Retinal pigment epithelial cell (primary cell): ENCODE results near the genes MSI1 and RNF10.

- RRBS: under 1% methylated on average over 35 of the region's 123 CpGs
Measured at GRCh38 chr12:120368596-120369422, at the start of gene MSI1. MSI1 (minus strand) TSS chr12:120369164.

DNA sequence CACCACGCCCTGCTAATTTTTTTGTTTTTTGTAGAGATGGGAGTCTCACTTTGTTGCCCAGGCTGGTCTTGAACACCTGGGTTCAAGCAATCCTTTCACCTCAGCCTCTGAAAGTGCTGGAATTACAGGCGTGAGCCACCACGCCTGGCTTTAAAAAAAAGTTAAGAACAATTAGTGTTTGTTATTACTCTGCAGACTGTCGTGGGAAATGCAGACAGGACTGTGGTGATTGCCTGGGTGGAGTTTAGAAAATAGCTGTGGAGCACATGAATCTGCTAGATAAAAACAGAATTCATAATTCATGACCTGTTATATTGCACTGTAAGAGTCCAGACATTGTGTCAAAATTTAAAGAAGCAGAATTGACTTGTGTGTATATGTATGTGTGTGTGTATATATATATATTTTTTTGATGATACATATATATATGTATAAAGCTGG is 9.1 kb upstream of the COX6A1 start:
- RRBS: no CpG with 5 or more reads among the region's 4 CpGs

- RRBS: no CpG with 5 or more reads among the region's 22 CpGs
Measured at GRCh38 chr12:120445390-120446274, 552 bp downstream of the TRIAP1 start.

- RRBS: 1% methylated on average over 8 of the region's 41 CpGs
Measured at GRCh38 chr12:120496526-120497448, 874 bp downstream of the DYNLL1 start.

DNA sequence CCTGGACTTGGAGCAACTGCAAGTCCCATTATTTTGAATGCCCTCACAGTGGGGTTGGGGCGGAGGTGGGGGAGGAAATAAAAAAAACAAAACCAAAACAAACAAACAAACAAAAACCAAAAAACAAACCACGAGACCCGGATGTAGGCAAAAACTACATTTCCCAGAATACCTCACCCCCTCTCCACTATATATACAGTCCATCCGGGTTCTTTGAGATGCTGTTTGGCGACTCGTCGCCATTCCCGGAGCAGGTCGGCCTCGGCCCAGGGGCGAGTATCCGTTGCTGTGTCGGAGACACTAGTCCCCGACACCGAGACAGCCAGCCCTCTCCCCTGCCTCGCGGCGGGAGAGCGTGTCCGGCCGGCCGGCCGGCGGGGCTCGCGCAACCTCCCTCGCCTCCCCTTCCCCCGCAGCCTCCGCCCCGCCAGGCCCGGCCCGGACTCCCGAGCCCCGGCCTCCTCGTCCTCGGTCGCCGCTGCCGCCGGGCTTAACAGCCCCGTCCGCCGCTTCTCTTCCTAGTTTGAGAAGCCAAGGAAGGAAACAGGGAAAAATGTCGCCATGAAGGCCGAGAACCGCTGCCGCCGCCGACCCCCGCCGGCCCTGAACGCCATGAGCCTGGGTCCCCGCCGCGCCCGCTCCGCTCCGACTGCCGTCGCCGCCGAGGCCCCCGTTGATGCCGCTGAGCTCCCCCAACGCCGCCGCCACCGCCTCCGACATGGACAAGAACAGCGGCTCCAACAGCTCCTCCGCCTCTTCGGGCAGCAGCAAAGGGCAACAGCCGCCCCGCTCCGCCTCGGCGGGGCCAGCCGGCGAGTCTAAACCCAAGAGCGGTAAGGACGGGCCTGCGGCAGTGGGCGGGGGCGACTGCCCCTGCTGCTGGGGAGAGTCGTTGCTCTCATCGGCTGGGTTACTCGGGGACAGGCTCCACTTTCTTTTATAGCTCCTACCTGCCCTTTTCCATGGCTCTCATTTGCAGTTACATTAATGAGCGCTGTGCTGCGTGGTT is at the start of gene RNF10:
RNF10 (plus strand) TSS at position 221 of the 1,009 bp plus-strand sequence.
- RRBS: 16% methylated on average over 6 of the region's 89 CpGs

DNA sequence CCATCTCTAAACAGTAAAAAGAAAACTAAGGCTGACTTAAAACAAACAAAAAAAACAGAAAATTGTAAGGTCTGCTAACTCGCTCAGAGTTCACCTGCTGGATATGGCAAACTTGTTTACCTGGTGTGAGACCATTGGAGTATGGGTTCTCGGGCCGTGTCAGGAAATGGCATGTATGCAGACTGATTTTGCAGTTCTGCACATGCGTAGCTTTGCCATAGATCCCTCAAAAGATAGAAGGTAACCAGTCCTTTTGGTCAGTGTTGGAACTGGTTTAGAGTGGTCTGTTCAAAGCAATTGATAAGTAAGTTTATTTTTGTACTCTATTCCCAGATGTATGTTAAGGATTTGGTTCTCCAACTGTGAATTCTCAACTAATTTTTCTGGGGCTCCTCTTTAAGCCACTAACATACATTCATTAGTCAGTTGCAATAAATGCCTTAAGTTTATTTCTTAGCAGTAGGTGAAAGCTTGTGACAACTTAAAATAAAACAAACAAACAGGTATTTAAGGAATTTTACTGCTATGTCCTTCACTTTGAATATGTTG is 2.3 kb downstream of the RNF10 start:
- RRBS: no CpG with 5 or more reads among the region's 4 CpGs

DNA sequence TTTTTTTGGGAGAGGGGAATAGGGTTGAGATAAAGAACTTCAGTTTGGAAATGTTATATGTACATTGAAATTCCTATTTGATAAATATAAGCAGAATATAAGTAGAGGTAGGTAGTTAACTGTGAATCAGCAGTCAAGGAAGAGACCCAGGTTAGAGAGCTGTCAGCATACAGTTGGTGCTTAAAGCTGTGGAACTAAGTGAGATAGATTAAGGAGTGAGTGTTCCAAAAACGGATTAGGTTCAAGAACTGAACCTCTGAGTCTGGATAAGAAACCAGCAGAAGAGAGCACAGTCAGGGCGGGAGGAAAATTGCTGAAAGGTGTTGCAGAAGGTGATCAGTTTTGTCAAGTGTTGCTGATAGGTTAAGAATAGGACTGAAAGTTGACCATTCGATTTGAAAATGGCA is 14.0 kb downstream of the RNF10 start:
- RRBS: no CpG with 5 or more reads among the region's 3 CpGs

GRCh38 chr12:120565306-120565745 is 15.9 kb downstream of the POP5 start:
- RRBS: no CpG with 5 or more reads among the region's 9 CpGs

DNA sequence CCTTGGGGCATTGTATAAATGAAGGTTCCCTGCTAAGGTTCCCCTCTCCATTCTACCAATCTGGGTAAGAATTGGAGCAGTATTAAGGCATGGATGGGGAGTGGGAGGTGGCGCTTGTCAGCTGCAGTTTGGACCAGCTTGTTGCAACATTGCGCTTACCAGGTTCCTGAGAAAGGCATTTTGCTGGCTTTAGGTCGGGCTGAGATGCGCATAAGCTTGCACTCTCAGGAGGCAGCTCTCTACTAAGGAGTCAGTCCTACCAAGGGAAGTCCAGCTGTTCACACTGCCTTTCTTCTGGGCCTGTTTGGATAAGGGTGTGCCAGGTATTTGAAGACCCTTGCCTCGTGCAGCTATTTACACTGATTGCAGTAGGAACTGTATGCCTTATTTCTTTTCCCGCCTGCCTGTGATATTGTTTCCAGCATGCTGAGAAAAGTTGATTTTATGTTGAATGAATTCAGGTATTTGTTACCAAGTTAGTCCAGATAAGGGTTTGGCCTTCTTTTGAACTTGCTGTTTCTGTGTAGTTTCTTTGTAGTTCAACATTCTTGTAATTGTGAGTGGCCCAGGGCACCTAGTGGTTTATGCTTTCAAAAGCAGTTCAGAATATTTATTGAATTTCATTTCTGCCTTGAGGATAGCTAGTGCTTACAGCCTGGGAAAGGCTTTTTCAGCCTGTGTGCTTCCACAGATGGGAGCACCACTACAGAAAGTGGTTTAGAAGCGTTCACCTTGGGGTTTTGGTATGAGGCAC is 2.6 kb downstream of the MLEC start:
- RRBS: no CpG with 5 or more reads among the region's 7 CpGs

- RRBS: no CpG with 5 or more reads among the region's 16 CpGs
Measured at GRCh38 chr12:120696145-120697223, 9.5 kb downstream of the MLEC start.

DNA sequence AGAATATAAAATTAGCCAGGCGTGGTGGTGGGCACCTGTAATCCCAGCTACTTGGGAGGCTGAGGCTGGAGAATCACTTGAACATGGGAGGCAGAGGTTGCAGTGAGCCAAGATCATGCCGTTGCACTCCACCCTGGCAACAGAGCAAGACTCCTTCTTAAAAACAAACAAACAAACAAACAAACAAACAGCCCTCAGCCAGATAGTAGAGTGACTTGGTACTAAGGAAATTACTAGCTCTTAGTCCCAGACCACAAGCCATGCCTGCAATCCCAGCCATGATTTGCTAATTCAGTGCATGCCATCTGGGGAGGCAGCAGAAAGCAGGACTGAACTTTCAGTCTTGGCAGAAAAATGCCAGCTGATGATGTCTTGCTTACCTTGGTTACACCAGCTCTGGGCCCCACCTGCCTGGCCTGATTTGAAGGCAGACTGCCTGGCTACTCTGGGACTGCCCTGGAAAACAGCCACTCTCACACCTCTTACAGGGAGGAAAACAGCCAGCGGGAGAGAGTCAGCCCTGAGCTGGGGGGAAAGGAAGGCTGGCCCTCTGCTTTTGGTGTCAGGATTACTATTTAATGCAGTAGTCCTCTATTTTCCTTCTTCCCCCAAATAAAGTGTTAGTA is 4.7 kb upstream of the UNC119B start:
- RRBS: no CpG with 5 or more reads among the region's 3 CpGs

GRCh38 chr12:120764526-120765184 is 39.0 kb downstream of the ACADS start:
- RRBS: no CpG with 5 or more reads among the region's 15 CpGs

- RRBS: no CpG with 5 or more reads among the region's 1 CpG
Measured at GRCh38 chr12:120793560-120793912, 67.9 kb downstream of the ACADS start.

DNA sequence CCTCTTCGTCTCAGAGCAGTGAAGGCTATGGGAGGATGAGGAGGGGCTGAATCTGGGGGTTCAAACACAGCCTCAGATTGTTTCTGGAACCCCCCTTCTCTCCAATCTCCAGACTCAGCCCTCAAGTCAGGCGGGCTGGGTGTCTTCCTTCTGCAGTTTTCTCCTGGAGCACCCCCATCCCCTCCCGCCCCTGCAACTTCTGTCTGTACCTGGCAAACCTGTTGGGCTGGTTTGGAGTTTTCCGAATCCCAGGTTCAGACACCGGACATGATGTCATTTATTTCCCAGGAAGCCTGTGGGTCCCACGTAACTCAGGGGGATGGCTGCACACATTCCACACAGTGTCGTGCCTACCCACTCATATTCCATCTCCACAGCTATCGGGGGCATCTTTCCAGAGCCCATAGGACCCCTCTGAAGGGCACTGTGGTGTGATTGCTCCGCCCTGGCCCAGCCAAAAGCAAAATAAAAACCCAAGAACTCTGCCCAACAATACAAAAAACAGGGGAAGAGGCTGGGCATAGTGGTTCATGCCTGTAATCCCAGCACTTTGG is 25.1 kb upstream of the SPPL3 start:
- RRBS: no CpG with 5 or more reads among the region's 9 CpGs

DNA sequence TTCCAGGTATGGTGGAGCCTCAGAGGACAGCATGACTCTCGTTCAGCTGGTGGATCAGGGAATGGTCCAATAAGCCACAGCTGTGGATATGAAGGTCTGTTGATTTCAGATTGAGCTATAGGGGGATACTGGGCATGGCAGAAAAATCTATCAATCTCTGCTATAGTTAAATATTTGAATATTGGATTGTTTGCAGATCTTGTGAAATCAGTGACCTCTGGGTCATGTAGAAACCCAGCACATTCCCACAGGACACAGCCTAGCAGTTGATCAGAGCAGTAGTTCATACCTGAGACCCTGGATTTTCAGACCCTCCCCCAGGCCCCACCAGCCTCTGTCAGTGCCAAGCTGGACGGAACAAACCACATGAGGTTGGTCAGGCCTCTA is 15.8 kb upstream of the P2RX7 start:
- RRBS: no CpG with 5 or more reads among the region's 2 CpGs

GRCh38 chr12:121248225-121248992 is 38.5 kb downstream of the P2RX4 start:
- RRBS: no CpG with 5 or more reads among the region's 31 CpGs

DNA sequence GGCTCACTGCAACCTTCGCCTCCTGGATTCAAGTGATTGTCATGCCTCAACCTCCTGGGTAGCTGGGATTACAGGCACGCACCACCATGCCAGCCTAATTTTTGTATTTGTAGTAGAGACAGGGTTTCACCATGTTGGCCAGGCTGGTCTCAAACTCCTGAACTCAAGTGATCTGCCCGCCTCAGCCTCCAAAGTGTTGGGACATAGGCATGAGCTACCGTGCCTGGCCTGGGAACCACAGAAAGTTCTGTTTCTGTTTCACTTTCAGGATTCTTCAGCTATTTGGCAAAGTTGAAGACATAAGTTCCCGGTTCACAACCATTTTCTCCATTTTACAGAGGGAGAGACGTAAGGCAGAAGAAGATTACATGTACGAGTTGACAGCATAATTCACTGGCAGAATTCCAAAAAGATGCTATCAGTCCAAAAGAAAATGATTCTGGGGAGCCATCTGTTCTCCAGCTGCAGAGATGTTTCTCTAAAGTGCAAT is 8.2 kb upstream of the RNF34 start:
- RRBS: no CpG with 5 or more reads among the region's 7 CpGs

DNA sequence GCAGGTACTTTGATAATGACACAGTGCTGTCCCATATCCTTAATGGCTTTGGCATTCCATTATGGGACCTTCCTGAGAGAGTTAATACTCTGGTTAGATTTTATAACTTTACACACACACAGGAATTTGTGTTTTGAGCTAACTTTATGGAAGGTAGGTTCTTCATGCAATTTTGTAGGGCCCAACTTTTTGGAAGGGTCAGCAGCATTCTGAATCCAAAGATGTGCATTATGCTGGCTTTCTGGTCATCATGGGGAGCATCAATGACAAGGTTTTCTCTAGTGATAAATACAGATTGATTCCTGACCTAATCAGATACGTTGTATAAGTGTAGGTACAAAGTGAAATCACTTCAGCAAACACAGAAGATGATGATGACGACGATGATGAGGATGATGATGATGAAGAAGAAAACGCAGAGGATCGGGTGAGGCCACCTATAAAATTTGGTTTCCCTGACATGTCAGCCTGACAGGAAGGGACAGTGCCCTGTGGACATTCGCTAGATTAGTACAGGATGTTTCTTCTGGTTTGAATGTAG is 20.1 kb downstream of the RNF34 start:
- RRBS: no CpG with 5 or more reads among the region's 6 CpGs

DNA sequence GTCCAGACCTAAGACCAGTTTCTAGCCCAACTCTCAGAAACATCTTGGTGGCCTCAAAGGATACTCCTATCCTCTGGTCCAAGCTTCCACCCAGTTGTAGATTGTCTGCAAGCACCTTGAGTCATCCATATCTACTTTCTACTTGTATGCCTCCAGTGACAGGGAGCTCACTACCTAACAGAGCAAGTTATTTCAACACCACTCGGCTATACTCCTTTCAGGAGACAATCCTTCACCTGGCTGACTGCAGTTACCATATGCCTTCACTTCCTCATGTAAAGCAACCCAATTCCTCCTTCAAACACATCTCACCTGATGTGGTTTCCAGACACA is 49.5 kb downstream of the KDM2B start:
- RRBS: no CpG with 5 or more reads among the region's 1 CpG

DNA sequence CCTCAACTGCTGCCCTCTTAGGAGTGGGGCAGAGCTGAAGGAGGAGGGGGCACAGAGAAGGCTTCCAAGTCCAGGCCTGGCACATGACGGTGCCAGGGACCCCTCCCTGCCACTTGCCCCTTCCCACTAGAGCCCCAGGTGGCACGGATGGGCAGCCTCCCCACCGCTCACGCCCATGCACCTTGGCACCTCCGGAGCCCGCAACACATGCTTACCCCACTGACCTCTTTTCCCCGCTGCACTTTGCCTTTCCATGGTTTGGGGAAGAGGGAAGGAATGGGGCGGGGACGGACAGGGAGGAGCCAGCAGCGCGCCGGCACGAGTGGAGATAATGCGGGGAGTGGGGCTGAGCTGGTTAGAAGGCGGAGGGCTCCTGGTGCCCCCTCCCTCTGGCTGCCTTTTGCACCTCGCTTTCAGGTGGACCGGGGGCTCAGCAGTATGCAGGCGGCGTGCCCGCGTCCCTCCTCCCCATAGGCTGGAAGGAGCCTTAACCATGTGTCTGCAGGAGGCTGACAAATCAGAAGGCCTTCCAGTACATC is 45.0 kb downstream of the KDM2B start:
- RRBS: 0% methylated on average over 2 of the region's 21 CpGs